ENCODE data around the genes CA5B, RBBP7, SCML2, RS1 and BCLAF3.

DNA sequence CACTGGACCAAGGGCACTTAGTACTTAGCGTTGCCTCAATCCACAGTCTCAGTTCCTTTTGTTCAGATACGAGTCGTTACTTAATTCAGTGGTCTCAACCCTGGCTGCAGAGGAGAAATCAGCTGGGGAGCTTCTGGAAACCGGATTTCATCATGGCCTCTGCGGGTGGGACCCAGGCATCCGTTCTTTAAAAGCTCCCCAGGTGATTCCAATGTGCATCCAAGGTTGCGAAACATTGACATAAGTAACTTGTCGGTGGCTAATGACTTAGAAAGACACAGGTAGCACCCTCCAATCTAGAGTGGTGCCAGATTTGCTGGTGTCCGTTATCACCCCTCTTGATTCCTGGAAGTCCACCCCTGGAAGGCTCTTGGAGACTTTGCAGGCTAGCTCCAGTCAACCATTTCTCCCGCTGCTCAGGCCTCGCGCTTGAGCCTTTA, 90.6 kb downstream of the GEMIN8 start:
- PRO-cap = no peak

GRCh38 chrX:15530220-15530820, 29.7 kb downstream of the BMX start:
- PRO-cap = no peak

DNA sequence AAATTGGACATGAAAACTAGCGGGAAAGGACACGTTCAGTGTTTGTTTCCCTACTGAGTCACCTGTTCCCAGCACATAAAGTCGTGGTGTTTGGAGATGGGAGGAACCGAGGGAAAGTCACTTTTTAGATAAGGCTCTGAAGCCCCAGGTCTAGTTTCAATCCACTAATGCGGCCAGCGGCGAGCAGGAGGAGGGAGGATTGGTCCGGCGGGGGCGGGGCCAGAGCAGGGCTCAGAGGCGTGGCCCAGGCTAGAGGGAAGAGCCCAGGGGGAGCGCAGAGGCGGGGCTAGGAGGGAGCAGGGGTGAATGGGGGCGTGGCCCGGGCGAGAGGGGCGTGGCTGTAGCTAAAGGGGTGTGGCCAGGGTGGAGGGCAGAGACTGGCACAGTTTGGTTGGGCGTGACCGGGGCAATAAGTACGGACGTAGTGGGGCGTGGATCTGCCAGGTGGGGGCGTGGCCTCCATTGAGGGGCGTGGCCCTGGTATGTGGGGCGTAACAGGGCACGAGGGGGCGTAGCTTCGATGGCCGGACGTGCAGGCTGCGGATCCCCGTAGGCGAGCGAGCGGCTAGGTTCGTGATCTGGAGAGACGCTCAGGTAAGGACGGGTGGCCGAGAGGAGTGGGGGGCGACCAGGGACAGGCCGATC, at the start of gene CA5B:
TSS of gene CA5B (plus strand) at position 512 of the 645 bp plus-strand sequence.
- PRO-cap = unidirectional peak, plus-strand start at position 520 of the sequence; unidirectional peak, plus-strand start at position 570 of the sequence

DNA sequence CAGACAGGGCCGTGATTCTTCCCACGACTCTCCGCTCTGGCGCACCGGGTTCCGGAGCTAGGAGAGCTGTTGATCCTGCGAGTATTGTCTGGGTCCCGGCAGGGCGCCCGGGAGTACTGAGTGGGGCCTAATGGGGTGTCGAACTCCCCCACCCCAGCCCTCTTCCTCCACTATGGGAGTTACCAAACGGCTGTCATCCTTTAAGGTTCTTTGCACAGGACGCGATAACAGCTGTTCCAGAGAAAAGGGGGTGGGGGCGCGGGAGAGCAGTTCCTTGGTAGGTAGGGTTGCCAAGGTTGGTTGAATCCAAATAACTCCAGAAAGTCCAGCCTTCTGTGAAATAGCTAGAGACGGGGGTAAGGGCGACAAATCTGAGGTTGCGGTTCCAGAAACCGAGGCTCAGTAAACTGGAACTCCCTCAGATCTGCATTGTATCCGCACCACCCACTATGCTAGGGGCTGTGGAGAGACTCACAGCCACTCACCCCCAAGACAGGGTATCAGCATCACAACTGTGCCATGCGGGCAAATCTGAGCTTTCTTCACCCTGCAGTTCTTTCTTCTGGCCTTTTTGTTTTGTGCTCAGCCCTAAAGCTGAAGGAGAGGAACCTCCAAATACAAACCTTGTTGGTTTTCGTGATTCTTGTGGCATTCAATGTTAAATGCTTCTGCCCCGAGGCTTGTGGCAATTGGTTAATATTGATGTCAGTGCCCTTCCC, 493 bp downstream of the CA5B start:
- PRO-cap = no peak

- PRO-cap = no peak
Measured at GRCh38 chrX:15803412-15804074, 13.3 kb downstream of the ZRSR2 start.

GRCh38 chrX:16869422-16870516, at the start of gene RBBP7:
RBBP7 (minus strand) TSS chrX:16870362.
- PRO-cap = bidirectional peak, plus-strand start at chrX:16870654, minus-strand start at chrX:16870257

GRCh38 chrX:17021830-17022529, 75.5 kb downstream of the REPS2 start:
- PRO-cap = no peak

- PRO-cap = no peak
Measured at GRCh38 chrX:17081637-17082442, 135.4 kb downstream of the REPS2 start.

DNA sequence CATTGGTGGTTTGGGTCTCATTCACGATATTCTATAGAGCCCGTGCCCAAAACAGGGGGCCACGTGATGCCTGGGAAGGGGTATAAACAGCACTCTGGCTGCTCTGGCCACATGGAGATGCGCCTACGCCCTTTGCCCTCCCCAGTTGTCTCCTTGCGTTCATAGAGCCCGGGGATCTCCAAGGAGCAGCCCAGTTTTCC, 466 bp upstream of the NHS start:
- PRO-cap = no peak

GRCh38 chrX:17527773-17528820, 153.1 kb downstream of the NHS start:
- PRO-cap = no peak

DNA sequence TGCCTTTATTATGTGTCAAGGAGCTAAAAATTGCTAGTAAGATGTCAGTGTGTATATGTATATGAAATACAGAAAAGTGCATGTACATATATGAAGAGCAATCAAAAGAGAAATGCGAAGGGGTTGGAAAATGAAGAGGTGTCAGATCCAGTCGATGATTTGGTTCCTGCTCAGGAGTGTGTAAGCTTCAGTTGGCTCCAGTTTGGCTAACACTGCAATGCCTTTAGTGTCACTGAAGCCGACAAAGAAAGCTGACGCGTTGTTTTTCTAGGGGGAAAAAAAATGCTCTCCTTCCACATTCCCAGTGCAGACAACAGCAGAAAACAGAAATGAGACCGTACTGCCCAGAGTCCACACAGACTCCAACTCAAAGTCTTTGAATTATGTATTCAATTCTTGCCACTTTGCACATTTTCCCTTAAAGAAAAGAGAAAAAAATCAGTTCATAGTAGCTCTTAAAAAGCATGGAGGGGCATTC, 154.3 kb downstream of the NHS start:
- PRO-cap = no peak

- PRO-cap = unidirectional peak, minus-strand start at chrX:18354674
Measured at GRCh38 chrX:18354199-18355441, at the start of gene SCML2. SCML2 (minus strand) TSS chrX:18354688.

- PRO-cap = no peak
Measured at GRCh38 chrX:18671933-18672337, at the start of gene RS1. RS1 (minus strand) TSS chrX:18672108.

- PRO-cap = no peak
Measured at GRCh38 chrX:19122810-19123362, 618 bp upstream of the ADGRG2 start.

GRCh38 chrX:19188397-19188696, 66.1 kb upstream of the ADGRG2 start:
- PRO-cap = no peak

DNA sequence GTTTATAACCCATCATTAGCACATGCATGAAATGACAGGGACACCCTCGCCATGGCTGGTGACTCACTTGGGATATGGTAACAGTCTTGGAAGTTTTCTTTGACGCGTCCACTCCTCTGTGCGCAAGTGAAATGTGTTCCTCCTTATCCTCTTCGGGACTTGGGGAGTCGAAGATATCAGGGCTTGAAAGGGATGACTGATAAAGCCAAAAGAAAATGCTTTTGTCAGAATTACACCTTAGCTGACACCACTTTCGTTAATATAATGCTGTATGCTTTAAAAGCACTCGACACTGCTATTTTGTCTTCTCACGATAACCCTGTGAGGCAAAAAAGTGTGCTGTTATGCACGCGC, 30.5 kb upstream of the MAP3K15 start:
- PRO-cap = no peak

DNA sequence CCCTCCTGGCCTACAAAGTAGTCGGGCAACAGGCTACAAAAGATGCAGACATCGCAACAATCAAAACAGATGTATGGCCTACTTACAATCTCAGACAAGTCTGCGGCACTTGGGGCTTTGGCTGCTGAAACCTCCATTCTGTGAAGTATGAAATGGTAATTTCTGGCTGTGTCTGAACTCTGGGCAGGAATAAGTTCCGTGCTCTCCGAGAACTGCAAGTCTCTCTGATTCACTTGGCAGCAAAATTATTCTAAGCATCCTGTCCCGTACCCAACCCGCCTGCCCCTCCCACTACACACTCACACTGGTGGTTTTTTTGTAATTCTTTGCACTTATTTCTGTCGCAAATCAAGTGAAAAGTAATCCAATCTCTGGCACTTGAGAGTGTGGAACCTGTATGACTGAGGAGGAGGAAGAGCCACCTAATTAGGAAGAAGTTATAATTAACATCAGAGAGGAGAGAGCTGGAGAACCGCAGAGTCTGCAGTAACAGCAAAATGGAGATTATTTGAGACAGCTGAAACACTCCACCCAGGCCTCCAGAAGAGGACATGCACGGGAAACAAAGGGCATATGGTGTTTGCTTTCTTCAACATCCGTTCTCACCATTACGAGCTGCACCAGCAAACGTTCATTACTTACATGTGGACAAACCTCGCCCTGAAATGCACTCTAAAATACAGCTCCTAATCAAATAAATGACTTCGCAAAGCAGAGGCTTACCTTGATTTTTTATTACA, 87.7 kb downstream of the SH3KBP1 start:
- PRO-cap = unidirectional peak, minus-strand start at position 226 of the sequence

- PRO-cap = no peak
Measured at GRCh38 chrX:19846754-19847304, 40.6 kb downstream of the SH3KBP1 start.

DNA sequence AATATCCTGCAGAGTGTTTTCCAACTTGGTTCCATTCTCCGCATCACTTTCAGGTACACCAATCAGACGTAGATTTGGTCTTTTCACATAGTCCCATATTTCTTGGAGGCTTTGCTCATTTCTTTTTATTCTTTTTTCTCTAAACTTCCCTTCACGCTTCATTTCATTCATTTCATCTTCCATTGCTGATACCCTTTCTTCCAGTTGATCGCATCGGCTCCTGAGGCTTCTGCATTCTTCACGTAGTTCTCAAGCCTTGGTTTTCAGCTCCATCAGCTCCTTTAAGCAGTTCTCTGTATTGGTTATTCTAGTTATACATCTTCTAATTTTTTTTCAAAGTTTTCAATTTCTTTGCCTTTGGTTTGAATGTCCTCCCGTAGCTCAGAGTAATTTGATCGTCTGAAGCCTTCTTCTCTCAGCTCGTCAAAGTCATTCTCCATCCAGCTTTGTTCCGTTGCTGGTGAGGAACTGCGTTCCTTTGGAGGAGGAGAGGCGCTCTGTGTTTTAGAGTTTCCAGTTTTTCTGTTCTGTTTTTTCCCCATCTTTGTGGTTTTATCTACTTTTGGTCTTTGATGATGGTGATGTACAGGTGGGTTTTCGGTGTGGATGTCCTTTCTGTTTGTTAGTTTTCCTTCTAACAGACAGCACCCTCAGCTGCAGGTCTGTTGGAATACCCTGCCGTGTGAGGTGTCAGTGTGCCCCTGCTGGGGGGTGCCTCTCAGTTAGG, 45.8 kb downstream of the BCLAF3 start:
- PRO-cap = no peak

- PRO-cap = unidirectional peak, minus-strand start at chrX:19990786; unidirectional peak, minus-strand start at chrX:19991061
Measured at GRCh38 chrX:19990667-19991426, at the start of gene BCLAF3. BCLAF3 (minus strand) TSS chrX:19991061.